Measurements from ENCODE around the gene PCNA.

DNA sequence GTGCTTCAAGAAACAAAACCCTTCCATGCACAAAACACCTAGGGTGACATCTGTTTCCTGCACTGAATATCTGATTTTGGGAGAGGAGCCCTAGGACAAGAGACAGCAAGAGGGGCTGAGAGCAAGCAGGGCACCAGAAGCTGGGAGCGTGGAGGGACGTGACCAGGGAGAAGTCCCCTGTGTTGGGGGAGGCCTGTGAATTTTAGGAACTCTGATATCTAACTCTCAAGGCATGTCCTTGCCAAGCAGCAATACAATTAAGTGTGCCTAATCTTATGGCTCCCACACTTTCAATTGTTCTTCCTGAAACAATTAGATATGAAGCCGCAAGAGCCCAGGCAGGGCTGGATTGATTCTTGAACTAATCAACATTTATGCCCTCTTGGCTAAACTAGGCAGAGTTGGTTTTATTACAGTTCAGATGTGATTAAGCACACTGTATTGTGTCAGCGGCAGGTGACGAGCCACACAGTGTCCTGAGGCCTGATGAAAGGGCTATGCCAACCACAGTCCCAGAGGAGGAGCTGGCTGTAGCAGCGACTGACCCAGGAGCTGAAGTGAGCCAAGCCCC, 4.3 kb upstream of the MAVS start:
- PRO-cap: no peak

DNA sequence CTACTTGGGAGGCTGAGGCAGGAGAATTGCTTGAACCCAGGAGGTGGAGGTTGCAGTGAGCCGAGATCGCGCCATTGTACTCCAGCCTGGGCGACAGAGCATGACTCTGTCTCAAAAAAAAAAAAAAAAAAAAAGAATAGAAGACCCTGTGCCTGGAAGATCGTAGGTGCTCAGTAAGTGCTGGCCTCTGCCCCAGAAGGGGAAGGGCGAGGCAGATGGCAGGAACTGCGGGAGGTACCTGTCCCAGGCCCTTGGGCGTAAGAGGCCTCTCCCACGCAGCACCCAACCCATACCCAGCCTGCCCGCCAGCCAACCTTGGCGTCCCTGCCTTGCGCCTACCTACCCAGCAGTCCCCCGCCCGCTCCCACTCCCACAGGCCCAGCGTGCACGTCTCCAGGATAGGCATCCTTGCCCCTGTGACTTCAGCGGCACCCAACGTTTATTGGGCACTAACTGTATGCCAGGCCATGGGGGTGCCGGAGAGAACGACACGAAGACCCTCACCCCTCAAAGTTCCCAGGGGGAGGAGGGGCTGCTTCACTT, 558 bp upstream of the MAVS start:
- PRO-cap: unidirectional peak, plus-strand start at position 139 of the sequence; unidirectional peak, plus-strand start at position 195 of the sequence

DNA sequence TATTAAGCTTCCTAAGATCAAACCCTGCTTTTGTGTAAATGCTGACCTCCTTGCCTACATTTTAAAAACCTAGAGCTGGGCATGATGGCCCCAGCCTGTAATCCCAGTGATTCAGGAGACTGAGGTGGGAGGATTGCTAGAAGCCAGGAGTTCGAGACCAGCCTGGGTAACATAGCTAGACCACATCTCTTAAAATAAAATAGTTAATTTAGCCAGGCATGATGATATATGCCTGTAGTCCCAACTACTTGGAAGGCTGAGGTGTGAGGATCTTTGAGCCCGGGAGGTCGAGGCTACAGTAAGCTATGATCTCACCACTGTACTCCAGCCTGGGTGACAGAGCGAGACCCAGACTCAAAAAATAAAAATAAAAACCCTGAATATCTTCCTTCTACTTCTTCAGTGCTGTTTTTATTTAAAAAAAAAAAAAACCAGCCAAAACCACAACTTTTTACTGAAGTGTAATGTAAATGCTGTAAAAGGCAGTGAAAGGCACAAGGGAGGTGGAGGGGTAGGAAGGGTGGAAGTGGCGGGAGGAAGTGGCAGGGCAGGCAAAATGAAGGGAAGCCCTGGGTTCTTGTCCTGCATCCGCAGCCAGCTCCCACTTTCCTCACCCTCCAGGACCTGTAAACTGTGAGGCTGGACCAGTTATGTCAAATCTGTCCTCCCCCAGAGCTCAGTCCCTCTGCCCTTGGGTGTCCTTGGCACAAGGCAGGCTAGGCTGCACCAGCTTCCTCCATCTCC, 14.0 kb upstream of the PANK2 start:
- PRO-cap: no peak

DNA sequence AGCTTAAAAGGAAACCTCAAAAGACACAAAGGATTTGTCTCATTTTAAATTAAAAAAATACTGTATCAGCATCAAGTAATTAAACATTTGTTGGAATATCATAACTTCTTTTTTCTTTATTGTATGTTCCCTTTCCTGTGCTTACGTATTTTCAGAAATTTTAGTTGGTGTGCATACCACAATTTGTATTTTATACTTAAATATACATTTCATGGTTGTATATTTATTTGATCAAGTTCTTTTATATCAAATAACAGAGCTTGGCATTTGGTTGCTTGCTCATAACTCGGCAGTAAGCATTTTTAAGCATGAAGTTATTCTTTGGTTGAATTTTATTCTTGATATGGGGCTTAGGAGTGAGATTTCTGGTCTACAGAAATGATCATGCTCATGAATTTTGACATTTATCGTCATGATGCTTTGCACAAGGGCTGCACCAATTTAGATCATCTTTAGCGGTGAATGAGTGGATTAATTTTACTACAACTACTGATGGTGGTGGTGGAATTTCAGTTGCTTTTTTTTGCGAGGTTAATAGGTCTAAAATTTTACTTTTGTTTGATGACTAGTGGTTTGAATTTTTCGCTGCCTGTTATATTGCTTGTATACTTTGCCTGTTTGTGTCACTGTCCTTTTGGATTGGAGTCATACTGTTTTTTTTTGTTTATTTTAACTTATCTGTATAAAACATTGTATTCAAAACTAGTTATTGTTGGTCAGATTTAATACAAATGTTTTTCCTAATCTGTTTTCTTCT, 28.7 kb downstream of the PANK2 start:
- PRO-cap: no peak

DNA sequence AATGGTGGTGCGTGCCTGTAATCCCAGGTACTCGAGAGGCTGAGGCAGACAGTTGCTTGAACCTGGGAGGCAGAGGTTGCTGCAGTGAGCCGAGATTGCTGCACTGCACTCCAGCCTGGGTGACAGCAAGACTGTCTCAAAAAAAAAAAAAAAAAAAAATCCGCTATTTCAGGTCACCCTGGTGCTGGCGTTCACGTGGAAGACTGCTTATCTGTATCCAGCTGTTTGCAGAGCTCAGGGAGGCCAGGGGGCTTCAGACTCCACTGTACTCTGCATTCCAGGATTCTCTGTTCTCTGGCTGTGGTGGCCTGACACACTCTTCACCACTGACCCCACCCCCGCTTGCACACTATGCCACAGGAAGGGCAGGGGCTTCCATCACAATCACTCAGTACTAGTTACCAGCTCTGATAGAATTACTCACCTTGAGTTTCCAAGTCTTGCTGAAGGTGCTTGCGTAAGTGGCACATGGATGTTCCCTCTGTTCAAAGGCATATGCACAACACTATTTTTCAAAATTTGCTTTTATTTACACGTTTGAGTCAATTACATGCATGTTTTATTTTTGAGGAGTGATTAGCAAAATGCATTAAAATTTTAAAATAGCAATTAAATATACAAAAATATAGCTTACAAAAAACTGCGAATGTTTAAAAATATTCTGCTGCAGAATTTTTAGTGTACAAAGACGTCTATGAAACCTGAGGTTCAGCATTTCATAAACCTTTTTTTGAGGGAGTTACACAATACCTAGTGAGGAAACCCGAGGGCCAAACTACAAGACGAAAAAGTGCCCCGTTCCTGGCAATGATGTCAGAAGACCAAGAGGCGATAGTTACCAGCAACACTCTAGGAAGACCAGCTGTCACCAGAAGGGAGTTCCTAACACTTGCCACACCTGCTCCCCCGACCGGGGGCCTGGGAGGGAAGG, 37.9 kb downstream of the PANK2 start:
- PRO-cap: no peak

GRCh38 chr20:4297368-4297895, 48.3 kb upstream of the ADRA1D start:
- PRO-cap: no peak

DNA sequence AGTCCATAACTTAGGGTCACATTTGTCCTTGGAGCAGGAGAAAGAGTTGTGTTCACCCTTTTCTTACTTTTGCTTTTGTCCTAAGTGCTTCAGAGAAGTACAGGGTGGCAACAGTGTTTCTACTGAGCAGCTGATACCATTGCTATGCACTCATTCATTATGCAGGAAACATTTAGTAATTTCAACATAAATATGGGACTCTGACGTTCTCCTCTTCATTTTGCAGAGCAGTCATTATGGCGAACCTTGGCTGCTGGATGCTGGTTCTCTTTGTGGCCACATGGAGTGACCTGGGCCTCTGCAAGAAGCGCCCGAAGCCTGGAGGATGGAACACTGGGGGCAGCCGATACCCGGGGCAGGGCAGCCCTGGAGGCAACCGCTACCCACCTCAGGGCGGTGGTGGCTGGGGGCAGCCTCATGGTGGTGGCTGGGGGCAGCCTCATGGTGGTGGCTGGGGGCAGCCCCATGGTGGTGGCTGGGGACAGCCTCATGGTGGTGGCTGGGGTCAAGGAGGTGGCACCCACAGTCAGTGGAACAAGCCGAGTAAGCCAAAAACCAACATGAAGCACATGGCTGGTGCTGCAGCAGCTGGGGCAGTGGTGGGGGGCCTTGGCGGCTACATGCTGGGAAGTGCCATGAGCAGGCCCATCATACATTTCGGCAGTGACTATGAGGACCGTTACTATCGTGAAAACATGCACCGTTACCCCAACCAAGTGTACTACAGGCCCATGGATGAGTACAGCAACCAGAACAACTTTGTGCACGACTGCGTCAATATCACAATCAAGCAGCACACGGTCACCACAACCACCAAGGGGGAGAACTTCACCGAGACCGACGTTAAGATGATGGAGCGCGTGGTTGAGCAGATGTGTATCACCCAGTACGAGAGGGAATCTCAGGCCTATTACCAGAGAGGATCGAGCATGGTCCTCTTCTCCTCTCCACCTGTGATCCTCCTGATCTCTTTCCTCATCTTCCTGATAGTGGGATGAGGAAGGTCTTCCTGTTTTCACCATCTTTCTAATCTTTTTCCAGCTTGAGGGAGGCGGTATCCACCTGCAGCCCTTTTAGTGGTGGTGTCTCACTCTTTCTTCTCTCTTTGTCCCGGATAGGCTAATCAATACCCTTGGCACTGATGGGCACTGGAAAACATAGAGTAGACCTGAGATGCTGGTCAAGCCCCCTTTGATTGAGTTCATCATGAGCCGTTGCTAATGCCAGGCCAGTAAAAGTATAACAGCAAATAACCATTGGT, 13.2 kb downstream of the PRNP start:
- PRO-cap: no peak

GRCh38 chr20:4766704-4767225, 45.1 kb downstream of the PRND start:
- PRO-cap: no peak

- PRO-cap: no peak
Observed at GRCh38 chr20:4886015-4886272, 62.5 kb upstream of the RASSF2 start.

- PRO-cap: no peak
Observed at GRCh38 chr20:4950338-4950944, 50.9 kb downstream of the SLC23A2 start.

- PRO-cap: no peak
Observed at GRCh38 chr20:4978177-4978909, 23.0 kb downstream of the SLC23A2 start.

DNA sequence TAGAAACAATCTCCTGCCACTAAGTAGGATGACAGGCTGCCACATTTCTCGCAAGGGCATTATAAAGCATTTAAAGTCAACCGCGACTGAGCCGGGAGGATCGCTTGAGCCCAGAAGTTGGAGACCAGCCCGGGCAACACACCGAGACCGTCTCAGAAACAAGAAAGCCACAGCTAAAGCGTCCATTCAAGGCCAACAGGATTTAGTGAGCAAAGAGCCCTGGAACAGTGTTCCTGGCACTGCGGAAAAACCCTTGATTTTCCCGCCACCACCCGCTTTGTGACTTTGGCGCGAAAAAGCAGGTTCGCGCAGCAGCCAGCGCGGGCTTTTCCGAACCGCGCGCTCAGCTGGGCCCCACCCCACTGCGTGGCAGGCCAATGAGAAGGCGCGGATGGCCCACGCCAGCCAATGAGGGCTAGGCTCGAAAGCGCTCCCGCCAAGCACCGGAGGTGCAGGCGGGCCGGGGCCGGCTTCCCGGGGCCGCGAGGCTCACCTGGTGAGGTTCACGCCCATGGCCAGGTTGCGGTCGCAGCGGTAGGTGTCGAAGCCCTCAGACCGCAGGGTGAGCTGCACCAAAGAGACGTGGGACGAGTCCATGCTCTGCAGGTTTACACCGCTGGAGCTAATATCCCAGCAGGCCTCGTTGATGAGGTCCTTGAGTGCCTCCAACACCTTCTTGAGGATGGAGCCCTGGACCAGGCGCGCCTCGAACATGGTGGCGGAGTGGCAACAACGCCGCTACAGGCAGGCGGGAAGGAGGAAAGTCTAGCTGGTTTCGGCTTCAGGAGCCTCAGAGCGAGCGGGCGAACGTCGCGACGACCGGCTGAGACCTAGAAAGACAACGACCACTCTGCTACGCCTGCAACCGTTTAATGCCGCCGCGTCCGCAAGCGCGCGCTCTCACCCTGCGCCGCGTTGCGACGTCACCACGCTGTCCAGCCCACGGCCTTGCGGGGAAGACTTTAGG, at the start of gene PCNA:
Gene PCNA (minus strand): TSS at position 874 of the 967 bp plus-strand sequence.
- PRO-cap: bidirectional peak, plus-strand start at position 427 of the sequence, minus-strand start at position 257 of the sequence; bidirectional peak, plus-strand start outside the sequence, minus-strand start at position 874 of the sequence

DNA sequence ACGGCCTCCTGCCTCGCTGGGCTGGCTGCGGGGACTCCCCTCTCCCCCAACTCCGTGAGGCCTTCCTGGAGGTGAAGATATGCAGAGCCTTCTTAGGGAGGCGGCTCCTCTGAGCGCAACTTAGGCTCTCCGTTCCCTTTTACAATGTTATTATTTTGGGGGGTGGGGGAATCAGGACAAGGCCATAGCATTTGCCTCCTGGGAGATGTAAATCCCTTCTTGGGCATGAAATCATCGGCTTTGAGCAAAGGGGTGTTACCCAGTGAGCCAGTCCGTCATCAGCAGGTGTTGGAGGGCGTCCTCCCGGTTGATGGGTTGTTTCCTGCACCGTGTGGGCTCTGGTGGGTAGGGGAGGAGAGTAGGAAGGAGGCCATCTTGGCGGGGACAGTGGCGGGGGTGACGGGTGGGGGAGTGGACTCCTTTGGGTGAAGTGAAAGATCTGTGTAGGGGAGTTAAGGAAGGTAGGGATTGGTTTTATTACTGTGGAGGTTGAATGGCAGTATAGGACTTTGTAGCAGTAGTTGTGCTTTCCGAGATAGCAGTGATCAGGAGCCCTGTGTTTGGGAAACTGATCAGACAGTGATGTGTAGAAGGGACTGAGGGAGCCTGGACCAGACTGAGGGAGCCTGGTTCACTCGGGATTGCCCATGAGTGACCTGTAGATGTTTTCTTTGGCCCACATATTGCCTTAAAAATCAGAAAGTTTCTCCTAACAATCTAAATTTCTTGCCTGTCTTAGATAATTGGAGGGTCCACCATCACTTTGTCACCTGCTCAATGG, 793 bp downstream of the CDS2 start:
- PRO-cap: bidirectional peak, plus-strand start at position 153 of the sequence, minus-strand start at position 115 of the sequence; bidirectional peak, plus-strand start at position 373 of the sequence, minus-strand start at position 242 of the sequence

- PRO-cap: no peak
Observed at GRCh38 chr20:5128192-5128837, 1.5 kb downstream of the CDS2 start.

- PRO-cap: no peak
Observed at GRCh38 chr20:5156893-5157513, 30.2 kb downstream of the CDS2 start.

GRCh38 chr20:5526419-5526917, 84.3 kb downstream of the GPCPD1 start:
- PRO-cap: unidirectional peak, minus-strand start at chr20:5526709

DNA sequence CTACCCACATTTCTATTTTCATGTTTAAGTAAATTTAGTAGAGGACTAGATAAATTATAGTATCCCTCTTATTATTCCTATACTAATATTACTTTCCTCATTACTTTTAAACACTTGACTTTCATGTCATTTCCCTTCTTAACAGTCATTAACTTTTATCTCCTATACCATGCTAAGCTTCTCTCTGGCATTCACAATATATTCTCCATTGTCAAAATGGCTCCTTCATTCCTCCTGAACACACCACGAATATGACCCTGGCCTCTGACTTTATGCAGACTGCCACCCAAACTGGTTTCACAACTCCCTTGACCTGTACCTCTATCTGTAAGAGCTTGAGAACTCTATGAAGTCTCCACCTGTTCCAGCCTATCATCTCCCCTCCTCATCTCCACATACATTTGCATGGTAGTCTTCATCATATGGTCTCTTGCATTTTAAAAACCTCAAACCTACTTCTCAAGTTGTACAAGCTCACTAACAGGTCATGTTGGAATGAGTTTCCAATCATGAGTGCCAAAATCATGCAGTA, 67.4 kb downstream of the GPCPD1 start:
- PRO-cap: no peak

DNA sequence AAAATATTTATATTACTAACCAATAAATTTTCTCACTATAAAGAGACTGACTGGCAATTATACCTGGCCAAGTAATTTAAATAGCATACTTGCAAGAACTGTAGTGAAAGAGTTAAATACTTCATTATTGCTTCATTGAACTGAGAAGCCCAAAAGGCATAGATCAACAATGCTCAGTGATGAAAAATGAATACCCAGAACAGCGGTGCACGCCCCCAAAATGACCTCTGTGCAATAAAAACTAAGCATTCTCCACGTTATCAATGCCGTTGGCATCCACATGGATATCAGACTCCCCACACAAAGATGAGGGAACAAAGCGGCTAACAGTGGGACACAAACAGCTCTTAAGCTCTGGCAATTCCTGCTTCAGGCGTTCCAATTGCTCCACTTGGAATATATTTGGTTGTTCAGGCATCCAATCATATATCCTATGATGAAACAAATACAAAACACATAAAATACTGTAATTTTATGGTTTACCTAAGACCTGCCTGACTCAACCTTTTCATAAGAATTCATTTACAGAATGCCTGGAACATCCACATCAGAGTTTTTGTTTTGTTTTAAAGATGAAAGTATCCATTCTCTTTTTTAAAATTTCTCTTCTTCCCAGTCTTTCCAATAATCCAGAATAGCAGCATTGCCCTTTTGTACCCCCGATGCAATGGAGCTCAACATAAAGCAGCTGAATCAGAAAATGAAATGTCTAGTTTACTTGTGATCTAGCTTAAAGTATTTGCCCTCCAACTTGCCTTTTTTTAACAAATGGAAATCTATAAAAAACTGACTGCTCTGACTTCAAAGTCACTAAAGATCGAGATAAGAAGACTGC, 63.2 kb downstream of the GPCPD1 start:
- PRO-cap: no peak

DNA sequence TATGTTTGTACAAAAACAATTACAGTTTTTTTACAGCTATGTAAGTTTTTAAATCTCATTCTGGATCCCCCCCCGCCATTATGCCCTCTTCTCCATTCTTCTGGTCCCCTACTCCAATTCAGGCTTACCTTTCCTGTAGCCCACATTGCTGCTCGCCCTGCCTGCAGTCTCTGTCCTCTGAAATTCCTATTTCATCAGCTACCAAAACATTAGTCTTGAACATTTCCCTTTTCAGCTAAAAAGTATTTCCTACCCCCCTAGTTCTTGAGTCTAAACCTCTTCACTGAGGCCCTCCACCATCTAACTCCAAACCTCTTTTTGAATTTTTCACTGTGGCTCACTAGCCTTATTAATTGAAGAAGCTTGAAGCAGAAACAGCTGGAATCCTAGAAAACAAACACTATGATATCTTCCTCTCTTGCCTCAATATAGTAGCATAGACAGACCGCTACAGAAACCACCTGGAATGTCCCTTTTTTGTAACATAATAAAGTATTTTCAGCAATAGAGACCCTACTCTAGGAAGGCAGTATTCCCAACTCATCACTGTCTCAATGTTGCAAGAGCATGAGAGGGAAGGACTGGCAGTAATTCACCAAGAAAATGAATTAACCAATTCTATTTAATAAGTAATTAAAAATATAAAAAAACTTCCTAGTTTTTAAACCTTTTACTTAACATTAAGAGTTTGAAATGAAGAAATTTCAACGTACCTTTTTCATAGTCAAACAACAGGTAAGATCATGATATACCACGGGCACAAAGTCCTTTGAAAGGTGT, 41.2 kb downstream of the GPCPD1 start:
- PRO-cap: no peak

GRCh38 chr20:5797587-5798081, 47.4 kb downstream of the SHLD1 start:
- PRO-cap: no peak

Measured in REH cell (cell line).